SK-MEL-5 (cell line): ENCODE data around the genes TENT5C and HMGCS2.

GRCh38 chr1:117570826-117571482 lies 34.9 kb upstream of the TENT5C start:
RAMPAGE:
- cytosol, long total RNA: no peak
- long total RNA: no peak
- nucleus, long total RNA: no peak

DNA sequence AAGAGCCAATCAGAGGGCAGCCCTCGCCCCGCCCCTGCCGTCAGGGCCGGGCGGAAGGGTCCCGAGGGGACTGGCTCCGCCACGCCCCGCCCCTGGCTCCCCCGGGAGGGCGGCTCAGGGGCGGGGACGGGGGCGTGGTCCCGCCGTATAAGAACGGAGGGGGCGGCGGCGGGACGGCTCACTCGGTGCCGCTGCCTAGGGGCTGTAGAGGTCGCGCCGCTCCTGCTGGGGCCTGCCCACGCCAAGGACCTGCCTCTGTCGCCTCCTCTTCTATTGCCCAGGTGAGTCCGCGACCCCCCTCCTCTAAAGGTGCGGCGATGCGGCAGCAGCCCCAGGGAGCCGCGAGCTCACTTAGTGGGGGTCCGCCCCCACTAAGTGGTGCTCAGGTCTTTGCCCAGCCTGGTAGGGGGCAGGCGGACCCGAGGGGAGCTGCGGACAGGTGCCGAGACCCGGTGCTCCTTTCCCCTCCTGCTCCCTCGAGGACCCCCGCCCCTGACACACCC lies at the start of gene TENT5C:
Gene TENT5C (plus strand): TSS at position 176 of the 503 bp plus-strand sequence.
RAMPAGE:
- cytosol, long total RNA: no peak
- long total RNA: no peak
- nucleus, long total RNA: no peak

DNA sequence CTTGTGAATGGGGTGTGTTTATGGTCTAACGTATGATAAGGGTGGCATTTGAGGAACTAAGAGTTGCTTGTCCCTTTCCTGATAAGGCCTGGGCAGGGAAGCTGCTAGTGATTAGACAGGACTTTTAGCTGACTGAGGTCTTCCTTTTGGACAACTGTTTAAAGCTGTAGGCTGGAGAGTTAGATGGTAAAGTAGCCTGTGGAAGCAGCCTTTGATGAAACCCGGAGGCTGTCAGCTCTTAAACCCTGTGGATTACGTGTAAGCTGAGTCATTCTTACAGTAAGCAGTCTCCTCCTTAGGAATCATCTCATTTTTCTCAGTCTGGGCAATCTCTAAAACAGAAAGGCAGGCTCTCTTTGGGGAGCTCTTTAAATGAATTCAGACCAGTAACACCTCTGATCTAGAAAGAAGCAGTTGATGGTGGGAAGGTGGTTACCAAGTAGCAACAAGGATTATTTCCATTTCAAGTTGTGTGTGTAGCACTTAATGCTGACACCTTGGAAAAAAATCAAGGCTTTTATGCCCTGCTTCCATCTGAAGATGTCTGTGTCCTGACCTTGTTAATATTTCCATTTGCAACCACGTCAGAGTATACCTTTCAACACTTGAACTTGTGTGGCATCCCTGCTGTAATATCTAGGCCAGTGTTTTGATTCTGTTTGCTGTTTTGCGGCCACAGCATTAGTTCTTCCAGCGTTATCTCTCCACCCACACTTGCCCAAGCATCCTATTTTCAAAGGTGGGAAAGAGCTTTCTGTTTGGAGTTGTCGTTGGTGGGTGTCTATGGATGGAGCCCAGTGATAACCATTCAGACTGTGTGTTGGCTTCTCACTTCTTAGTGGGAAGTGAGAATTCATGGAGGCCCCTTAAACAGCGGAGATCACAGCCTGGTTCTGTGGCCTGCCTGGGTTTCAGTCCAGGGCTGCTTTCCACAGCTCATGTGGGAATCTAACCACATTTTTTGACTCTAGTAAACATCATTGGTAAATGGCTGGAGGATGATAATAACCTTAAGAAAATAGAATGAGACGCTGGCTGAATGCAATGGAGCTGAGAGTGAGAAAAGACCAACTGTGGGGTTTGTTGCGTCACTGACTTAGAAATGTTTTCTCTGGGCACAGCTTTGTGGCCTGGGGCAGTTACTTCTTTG lies 7.3 kb downstream of the TENT5C start:
RAMPAGE:
- cytosol, long total RNA: no peak
- long total RNA: no peak
- nucleus, long total RNA: no peak

DNA sequence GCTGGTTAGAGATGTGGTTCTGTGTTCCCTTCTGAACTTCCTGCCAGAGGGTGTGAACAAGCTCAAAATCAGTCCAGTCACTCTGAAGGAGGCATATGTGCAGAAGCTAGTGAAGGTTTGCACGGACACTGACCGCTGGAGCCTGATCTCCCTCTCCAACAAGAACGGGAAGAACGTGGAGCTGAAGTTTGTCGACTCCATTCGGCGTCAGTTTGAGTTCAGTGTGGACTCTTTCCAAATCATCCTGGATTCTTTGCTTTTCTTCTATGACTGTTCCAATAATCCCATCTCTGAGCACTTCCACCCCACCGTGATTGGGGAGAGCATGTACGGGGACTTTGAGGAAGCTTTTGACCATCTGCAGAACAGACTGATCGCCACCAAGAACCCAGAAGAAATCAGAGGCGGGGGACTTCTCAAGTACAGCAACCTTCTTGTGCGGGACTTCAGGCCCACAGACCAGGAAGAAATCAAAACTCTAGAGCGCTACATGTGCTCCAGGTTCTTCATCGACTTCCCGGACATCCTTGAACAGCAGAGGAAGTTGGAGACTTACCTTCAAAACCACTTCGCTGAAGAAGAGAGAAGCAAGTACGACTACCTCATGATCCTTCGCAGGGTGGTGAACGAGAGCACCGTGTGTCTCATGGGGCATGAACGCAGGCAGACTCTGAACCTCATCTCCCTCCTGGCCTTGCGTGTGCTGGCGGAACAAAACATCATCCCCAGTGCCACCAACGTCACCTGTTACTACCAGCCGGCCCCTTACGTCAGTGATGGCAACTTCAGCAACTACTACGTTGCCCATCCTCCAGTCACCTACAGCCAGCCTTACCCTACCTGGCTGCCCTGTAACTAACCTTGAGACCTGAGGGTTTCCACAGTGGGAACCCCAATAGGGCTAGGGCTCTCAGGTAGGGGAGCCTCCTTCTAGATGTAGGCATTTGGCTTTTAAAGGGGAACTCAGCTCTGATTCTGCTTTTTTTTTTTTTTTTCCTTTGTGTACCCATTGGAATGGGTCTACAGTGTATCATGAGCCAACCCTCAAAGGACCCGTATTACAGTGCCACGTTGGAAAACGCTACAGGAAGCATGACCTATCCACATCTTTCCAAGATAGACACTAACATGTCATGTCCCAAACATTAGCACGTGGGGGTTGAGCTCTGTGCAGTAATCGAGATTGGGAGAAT lies 17.7 kb downstream of the TENT5C start:
RAMPAGE:
- cytosol, long total RNA: no peak
- long total RNA: no peak
- nucleus, long total RNA: no peak

GRCh38 chr1:117629423-117630104 lies 23.7 kb downstream of the TENT5C start:
RAMPAGE:
- cytosol, long total RNA: no peak
- long total RNA: no peak
- nucleus, long total RNA: no peak

GRCh38 chr1:117735041-117735487 lies 129.2 kb downstream of the TENT5C start:
RAMPAGE:
- cytosol, long total RNA: no peak
- long total RNA: no peak
- nucleus, long total RNA: no peak

DNA sequence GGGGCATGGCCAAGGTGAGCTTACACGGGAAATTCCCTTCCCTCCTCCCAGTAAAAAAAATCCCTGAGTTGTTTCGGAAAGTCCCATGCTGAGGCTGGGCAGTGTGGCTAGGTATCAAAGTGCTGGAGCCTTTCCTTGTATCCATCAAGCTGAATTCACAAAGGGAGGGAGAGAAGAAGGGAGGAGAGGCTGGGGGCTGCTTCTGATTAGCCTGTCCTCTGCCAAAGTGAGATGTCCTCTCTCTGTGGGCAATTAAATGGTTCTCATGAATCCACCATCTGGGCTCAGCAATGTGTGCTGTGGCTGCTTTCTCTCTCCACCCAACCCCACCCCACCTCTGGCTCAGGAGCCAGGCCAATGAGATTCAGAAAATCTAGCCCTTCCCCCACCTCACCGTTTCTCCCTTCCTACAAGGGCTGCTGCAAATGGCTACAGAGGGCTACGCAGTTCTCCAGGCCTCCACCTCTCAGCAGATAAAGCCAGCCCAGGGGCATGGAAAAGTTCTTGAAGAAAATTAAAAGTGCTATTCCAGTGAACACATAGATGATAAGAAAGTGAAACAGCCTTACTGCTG lies 154.6 kb downstream of the TENT5C start:
RAMPAGE:
- cytosol, long total RNA: no peak
- long total RNA: no peak
- nucleus, long total RNA: no peak

GRCh38 chr1:117778774-117779004 lies 150.7 kb downstream of the GDAP2 start:
RAMPAGE:
- cytosol, long total RNA: no peak
- long total RNA: no peak
- nucleus, long total RNA: no peak

RAMPAGE:
- cytosol, long total RNA: no peak
- long total RNA: no peak
- nucleus, long total RNA: no peak
These were observed 103.0 kb downstream of the GDAP2 start for GRCh38 chr1:117826316-117826957.

GRCh38 chr1:118101601-118102092 lies 83.4 kb downstream of the SPAG17 start:
RAMPAGE:
- cytosol, long total RNA: no peak
- long total RNA: no peak
- nucleus, long total RNA: no peak

GRCh38 chr1:119000241-119001073 lies 12.3 kb upstream of the TBX15 start:
RAMPAGE:
- cytosol, long total RNA: no peak
- long total RNA: no peak
- nucleus, long total RNA: no peak

GRCh38 chr1:119032981-119033413 lies 44.9 kb upstream of the TBX15 start:
RAMPAGE:
- cytosol, long total RNA: no peak
- long total RNA: no peak
- nucleus, long total RNA: no peak

DNA sequence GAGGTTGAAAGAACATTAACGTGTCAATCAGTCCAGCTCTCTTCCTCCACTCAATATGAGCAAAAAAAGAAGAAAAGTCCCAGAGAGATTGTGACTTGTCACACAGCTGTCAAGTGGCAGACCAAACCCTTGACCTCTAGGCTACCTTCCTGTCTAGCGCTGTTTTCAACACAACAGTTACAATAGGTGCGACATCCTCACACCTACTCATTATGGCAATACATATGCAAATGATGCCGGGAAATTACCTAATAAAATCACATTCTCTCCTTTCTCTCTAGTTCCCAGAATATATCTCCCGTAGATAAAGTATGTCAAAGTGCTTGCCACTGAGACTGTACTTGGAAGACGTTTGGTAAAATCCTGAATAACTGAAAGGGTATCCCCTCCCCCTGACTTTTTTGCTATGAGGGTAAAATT lies 988 bp downstream of the WARS2 start:
RAMPAGE:
- cytosol, long total RNA: no peak
- long total RNA: no peak
- nucleus, long total RNA: no peak

DNA sequence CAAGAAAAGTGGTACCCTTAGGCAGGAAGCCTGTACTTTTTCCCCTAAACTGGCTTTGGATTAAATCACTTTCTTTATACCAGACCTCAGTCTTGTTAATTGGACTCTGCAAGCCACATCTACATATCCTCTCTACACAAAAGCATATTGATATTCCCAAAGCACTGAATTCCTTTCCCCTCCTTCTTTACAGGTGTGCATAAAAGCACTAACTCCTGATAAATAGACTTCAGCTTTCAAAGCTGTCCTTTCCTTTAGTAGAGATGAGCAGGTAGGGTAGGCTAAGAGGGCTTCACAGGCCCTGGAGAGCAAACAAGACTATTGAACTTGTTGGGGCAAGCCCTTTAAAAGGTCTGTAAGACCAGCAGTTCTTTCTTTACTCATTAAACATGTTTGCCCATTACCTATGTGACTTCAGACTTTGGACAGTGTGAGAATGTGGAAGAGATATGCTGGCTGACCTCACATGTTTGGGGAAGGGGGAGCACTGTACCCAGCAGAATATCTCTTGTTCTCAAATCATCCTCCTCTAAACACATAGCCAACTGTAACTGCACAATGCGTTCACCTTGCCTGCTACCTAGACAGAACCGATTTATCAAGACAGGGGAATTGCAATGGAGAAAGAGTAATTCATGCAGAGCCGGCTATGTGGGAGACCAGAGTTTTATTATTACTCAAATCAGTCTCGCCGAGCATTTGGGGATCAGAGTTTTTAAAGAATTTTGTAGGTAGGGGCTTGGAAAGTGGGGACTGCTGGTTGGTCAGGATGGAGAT lies 27.2 kb upstream of the HAO2 start:
RAMPAGE:
- cytosol, long total RNA: no peak
- long total RNA: no peak
- nucleus, long total RNA: no peak

DNA sequence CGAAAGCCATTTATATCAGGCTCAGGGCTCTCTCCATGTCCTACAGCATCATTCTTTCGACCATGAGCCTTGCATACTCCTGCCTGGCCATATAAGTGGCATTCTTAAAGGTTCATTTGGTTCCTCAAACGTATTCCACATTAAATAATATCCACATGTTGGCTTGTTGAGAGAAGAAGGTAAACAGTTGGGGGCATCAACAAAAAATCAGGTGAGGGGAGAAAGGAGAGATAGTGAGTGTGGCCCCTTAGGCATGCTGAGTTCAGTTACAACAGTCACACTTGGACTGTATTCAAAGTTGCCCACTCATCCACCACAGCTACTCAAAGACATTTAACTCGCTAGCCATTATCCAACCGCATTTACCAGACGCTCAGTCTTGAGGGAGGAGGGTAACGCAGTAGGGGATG lies 1.5 kb downstream of the ZNF697 start:
RAMPAGE:
- cytosol, long total RNA: no peak
- long total RNA: no peak
- nucleus, long total RNA: no peak

GRCh38 chr1:119646952-119647900 lies 840 bp downstream of the ZNF697 start:
RAMPAGE:
- cytosol, long total RNA: no peak
- long total RNA: no peak
- nucleus, long total RNA: no peak

GRCh38 chr1:119675163-119675957 lies 27.3 kb upstream of the ZNF697 start:
RAMPAGE:
- cytosol, long total RNA: no peak
- long total RNA: no peak
- nucleus, long total RNA: no peak

RAMPAGE:
- cytosol, long total RNA: no peak
- long total RNA: no peak
- nucleus, long total RNA: no peak
These were observed 3.7 kb downstream of the PHGDH start for GRCh38 chr1:119715349-119715924.

RAMPAGE:
- cytosol, long total RNA: no peak
- long total RNA: no peak
- nucleus, long total RNA: no peak
These were observed at the start of gene HMGCS2 for GRCh38 chr1:119768618-119769215. HMGCS2 (minus strand) TSS chr1:119768905.

RAMPAGE:
- cytosol, long total RNA: no peak
- long total RNA: no peak
- nucleus, long total RNA: no peak
These were observed 4.1 kb upstream of the HMGCS2 start for GRCh38 chr1:119772772-119773290.